Epithelial cell of prostate (primary cell): ENCODE results near the genes TMEM208, PLEKHG4, RIPOR1, CENPT and PSKH1.

GRCh38 chr16:67202347-67203291 is 3.7 kb downstream of the ELMO3 start:
- RRBS, result 76% methylated on average over 1 of the region's 32 CpGs

- RRBS, result no CpG with 5 or more reads among the region's 13 CpGs
Measured at GRCh38 chr16:67216803-67217776, 9.8 kb upstream of the TMEM208 start.

DNA sequence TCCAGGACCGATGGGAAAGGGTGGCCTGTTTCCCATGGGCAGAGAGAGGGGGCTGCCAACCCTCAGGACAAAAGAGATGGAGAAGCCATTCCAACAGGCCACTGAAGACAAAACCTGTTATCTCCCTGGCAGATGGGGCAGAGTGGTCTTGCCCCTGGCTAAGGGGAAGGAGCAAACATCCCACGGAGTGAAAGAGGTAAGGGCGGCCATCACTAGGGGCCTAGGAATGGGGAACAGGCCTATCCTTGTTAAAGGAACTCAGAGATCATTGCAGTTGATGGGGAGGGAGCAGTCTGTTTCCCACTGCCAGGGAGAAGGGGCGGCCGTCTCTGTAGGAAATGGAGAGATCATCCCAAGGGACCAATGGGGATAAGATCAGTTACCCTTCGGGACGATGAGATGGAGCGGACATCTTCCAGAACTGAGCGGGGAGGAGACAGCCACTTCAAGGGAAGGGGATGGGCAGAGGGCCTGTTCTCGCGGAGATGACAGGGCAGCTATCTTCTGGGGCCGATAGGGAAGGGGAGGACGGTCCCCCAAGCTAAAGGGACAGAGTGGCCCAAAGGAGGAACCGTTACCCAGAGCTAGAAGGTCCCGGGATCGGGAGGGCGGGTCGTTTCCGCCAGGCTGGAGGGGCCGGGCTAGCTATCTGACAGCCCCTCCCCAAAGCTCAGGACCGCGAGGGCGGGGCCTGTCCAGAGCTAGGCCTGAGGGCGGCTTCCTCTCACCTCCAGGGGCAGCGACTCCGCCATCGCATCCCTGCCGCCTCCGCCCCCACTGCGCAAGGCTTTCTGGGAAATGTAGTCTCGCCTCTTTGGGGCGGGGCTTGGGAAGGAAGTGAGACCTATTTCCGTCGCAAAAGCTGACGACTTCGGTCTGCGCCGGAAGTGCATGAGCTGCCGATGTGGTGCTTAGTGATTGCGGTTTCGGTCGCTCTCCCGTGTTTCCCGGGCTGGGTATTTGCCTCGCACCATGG is at the start of gene TMEM208:
Gene TMEM208, plus strand, starts transcription at position 884 of the 976 bp plus-strand sequence.
- RRBS, result 2% methylated on average over 13 of the region's 45 CpGs

GRCh38 chr16:67245764-67246181 is 1.5 kb downstream of the FHOD1 start:
- RRBS, result 2% methylated on average over 7 of the region's 15 CpGs

DNA sequence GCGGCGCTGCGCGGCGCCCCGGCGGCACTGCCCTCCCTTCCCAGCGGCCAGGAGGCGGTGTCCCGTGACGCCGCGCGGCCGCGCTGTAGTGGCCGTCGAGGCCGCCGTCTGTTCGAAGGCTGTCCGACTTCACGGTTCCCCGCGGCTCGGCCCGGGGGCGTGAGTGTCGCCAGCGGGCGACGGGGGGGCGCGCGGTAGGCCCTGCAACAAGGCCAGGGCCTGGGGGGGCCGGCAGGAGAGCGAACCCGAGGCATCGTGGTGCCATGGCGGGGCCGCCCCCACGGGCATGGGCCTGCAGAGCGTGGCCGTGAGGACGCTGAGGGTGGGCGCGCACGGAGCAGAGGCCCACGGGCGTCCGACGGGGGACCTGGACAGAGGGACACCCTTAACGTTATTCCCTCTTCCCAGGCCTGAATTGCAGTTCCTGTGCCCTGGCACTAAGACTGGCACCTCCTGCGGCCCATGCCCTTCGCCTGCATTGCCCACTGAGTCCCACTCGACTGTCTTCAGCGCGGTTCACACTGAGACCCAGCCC is at the start of gene PLEKHG4:
Gene PLEKHG4, plus strand, starts transcription at position 65 of the 535 bp plus-strand sequence.
- RRBS, result 8% methylated on average over 13 of the region's 58 CpGs

GRCh38 chr16:67364925-67365490 is 28.3 kb downstream of the TPPP3 start:
- RRBS, result no CpG with 5 or more reads among the region's 3 CpGs

DNA sequence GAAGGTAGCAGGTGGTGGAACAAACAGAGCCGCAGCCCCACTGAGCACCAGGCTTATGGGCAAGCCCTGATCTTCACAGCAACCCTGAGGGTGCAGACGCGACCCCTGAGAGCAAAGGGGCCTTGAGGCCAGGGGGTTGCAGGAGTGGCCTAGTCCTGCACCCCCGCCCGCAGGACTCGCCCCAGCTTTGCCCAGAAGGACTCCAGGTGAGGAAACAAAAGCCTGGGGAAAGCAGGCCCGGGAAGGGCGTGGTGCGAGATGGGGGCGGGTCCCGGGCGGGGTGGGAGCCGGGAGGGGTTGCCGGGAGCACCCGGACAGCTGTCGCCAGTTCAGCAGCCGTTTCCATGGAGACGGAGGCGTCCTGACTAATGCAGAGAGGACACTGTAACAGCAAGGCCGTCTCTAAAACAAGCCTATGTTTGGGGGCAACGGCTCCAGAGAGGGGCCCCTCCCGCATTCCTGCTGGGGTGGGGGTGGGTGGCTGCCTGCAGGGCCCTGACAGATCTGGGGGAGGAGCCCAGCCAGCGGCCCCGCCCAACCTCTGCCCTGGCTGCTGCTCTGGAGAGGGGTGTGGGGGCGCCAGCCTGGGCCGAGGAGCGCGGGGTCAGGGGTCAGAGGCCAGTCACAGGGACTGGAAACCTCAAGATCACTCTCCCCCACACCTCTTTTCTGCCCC is 2.9 kb upstream of the TPPP3 start:
- RRBS, result no CpG with 5 or more reads among the region's 28 CpGs

DNA sequence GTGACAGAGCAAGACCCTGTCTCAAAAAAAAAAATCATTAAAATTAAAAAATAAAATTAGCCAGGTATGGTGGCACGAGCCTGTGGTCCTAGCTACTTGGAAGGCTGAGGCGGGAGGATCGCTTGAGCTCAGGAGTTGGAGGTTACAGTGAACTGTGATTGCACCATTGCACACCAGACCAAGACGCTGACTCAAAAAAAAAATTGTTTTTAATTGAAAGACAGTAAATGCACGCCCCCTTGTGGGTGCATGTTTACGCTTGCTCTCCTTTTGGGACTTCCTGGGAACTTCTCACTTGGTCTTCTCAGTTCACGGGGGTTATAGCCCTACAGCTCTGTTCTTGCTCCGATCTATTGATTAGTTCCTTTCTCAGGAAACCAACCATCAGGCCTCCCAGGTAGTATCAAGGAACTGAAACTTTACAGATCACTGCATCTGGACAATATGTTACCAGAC is 14.3 kb upstream of the RIPOR1 start:
- RRBS, result no CpG with 5 or more reads among the region's 8 CpGs

- RRBS, result 8% methylated on average over 49 of the region's 94 CpGs
Measured at GRCh38 chr16:67528185-67529334, at the start of gene RIPOR1. Gene RIPOR1 (plus strand): TSS chr16:67528829.

DNA sequence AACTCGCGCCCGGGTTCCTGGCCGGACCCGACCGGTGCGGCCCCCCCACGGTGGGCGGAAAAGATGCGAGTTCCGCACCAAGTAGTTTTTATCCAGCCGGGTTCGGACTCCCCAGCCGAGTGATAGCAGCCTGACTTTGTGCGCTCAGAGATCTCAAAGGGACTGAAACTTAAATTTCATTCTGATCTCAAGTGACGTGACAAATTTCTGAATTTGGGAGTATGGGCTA is 1.1 kb downstream of the CTCF start:
- RRBS, result under 1% methylated on average over 7 of the region's 16 CpGs

- RRBS, result no CpG with 5 or more reads among the region's 4 CpGs
Measured at GRCh38 chr16:67774501-67774966, 31.8 kb downstream of the RANBP10 start.

DNA sequence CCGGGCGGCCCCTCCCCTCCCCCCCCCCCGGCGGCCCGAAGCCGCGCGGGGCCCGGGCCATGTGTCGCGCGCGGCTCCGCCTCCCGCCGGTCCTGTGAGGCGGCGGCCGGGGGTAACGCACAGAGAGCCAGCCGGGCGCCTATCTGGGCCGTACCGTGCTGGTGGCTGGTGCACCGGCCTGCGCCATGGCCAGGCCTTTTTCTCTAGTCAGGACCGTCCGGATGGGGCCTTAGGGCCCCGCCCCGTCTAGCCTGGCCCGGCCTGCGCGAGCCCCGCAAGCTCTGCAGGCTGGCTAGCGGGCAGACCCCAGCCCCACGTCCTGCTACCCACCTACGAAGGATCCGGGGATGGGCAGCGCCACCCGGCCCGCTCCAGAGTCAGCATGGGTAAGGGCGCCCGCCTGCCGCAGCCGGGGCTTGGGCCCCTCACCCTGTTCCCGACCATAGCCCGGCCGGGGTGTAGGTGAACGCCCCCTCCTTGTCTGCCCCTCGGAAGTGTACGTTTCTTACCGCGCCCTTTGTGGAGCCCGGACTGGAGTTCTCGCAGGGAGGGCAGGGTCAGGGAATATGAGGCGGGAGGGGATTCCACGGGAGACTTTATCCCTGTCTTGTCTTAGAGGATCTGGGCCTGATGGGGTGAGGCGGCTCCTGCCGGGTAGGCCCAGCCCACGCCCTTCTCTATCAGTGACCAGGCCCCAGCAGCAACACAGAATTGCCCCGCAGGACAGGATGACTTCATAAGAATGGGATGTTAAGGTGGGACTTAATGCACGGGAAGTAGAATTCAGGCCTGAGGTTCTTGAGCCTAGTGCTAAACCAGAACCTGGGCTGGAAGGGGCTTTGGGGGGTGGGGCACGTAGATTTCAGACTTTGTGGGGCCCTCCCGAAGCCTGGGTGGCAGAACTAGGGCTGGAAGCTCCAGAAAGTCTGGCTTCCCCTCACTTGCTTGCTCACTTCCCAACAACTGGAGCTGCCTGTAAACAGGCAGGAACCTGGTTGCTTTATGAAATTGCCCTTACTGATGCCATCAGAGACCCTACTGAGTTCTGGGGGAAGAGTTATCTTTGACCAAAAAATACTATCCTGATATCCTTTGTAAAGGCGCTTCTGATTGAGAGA is at the start of gene CENPT:
Gene CENPT, minus strand, starts transcription at position 623 of the 1,118 bp plus-strand sequence.
- RRBS, result 2% methylated on average over 24 of the region's 65 CpGs

GRCh38 chr16:67860979-67861499 is 11.8 kb upstream of the EDC4 start:
- RRBS, result no CpG with 5 or more reads among the region's 4 CpGs

GRCh38 chr16:67893140-67894188 is at the start of gene PSKH1:
Gene PSKH1 (plus strand): TSS chr16:67893254.
- RRBS, result 2% methylated on average over 27 of the region's 89 CpGs

DNA sequence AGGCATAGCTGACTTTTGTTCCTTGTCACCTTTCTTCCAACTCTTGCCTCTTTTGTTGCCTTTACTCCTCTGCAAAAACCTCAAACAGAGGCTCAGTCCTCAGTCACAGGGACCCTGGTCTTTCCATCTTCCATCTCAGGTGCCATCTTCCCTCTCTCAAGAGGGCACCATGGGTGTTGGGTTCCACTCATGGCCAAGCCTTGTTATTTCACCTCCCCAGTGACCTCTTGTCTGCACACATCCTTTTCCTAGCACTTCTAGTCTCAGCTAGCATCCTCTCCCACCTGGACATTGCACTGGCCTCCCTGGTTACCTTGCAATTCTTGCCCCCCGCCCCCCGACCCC is 503 bp upstream of the PSMB10 start:
- RRBS, result no CpG with 5 or more reads among the region's 2 CpGs

- RRBS, result no CpG with 5 or more reads among the region's 18 CpGs
Measured at GRCh38 chr16:67951689-67952503, 8.0 kb upstream of the LCAT start.

DNA sequence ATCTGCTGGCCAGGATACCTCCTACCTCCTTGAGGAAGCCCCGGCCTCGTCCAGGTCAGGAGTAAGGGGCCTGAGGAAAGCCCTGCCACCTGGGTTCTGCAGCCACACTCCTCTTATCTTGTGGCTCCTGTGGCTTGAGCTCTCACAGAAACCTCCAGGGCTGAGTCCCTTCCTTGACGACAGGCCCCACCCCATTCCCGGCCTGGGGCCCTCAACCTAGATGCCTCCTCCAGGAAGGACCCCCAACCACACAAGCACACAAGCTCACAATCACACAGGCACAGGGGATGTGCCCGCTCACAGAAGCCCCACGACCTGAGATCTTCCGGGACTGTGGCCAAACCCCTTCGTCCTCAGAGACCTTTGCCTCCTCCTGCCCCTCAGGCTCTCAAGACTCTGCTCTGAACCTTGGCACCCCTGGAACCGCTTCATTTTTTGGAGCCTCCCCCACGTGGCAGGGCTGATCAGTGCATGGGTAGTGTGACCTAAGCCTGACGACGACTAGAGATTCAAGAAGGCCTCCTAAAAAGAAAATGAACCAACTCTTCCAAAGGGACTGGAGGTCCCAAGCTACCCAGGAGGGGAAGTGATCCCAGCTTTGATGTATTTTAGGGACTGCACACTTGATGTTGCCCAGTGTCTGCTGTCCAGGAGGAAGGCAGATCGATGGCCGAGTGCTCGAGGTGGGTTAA is 5.0 kb downstream of the DPEP2 start:
- RRBS, result 89% methylated on average over 1 of the region's 15 CpGs

GRCh38 chr16:68069232-68069991 is 15.8 kb upstream of the NFATC3 start:
- RRBS, result no CpG with 5 or more reads among the region's 8 CpGs

GRCh38 chr16:68069992-68070758 is 15.0 kb upstream of the NFATC3 start:
- RRBS, result no CpG with 5 or more reads among the region's 5 CpGs

DNA sequence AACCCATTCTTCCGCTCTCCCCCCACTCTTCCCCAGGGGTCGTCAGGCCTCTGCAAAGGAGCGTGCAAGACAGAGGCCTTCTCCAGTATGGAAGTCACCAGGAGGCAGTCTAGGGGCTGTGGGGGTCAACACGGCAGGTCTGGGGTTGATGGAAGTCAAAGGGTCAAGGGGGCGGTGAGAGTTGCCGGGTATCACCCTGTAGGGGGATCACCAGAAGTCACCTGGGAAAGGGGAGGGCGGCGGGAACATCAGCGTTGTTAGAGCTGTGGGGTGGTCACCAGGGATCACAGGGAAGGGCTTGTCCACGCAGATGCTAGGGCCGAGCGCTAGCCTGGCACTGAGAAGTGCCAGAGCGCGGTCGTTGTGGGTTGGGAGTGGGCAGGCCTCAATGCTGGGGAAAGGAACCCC is 500 bp upstream of the ESRP2 start:
- RRBS, result no CpG with 5 or more reads among the region's 15 CpGs